A375 (cell line): ENCODE measurements around a stretch of chr6.

DNA sequence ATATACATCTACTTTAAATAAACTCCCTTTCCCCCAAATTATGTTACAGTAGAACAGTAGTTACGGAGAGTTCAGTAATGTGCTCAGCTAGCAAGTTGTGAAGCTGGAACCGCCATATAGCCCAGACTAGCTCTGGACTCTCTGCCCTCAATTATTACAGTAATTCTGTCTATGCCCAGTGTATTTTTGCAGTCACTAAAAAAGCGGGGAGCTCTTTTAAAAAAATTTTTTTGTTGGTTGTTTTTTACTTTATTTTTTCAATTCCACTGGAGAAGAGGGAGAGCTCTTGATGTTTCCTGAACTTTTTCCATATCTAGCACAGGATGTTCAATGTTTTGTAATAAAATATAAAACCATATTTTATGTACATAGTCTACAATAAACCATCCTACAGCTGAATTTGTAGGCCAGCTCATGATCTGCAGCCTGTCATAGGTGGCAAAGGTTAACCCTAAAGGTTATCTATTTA lies 48.6 kb upstream of the ASF1A start:
- RAMPAGE, long total RNA = no peak

DNA sequence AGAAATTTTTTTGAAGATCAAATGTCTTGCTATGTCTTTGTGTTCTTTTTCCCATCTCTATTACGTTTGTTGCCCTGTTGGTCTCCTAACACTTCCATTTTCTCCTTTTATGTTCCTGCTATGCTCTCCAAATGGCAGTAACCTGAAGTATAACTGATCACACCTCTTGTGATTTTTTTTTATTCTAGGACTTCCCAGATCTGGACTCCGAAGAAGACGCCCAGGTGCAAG lies 764 bp upstream of the ASF1A start:
- RAMPAGE, long total RNA = no peak

- RAMPAGE, long total RNA = no peak
Observed at GRCh38 chr6:119076989-119077666, 1.3 kb downstream of the FAM184A start.

GRCh38 chr6:119278518-119279633 lies 70.7 kb downstream of the MAN1A1 start:
- RAMPAGE, long total RNA = no peak

- RAMPAGE, long total RNA = no peak
Observed at GRCh38 chr6:119312847-119313562, 36.6 kb downstream of the MAN1A1 start.

GRCh38 chr6:119330494-119331304 lies 18.9 kb downstream of the MAN1A1 start:
- RAMPAGE, long total RNA = no peak

GRCh38 chr6:119340018-119340236 lies 9.6 kb downstream of the MAN1A1 start:
- RAMPAGE, long total RNA = no peak

- RAMPAGE, long total RNA = no peak
Observed at GRCh38 chr6:119350052-119351013, 772 bp upstream of the MAN1A1 start.

- RAMPAGE, long total RNA = no peak
Observed at GRCh38 chr6:119449260-119449694, 99.7 kb upstream of the MAN1A1 start.

DNA sequence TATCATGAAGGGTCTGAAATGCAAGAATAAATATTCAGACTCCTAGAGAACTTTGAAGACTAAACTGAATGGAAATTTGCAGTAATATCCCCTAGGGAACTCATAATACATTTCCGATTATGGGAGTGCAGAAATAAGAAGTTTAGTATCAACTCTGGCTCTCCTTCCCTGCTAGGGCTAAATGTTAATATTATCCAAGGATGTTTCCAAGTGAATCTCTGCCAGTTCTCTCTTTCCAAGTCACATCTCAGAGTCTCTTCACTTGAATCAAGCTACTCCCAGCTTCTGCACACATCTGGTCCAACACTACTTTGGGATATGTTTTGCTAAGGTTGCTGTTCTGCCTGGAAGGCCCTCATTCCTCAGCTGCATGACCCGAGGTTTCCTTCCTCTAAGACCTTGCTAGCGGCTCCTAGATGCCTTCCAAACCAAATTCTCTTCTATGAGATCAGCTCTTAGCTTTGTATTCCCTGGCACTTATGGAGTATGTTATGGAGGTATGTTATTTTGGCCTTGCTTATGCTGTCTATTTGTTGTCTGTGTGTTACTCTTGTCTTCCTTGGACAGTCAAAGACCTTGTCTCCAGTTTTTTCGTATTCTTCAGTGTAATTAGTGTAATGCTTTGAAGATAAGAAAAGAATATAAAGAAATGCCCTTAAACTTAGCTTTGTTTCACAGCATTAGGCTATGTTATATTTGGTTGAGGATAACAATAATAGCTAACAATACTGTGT lies 331.8 kb downstream of the GJA1 start:
- RAMPAGE, long total RNA = no peak

GRCh38 chr6:122790762-122791465 lies 1.9 kb downstream of the SMPDL3A start:
- RAMPAGE, long total RNA = no peak

- RAMPAGE, long total RNA = no peak
Observed at GRCh38 chr6:123441784-123442239, 194.9 kb downstream of the TRDN start.

GRCh38 chr6:123802198-123802643 lies 1.4 kb upstream of the NKAIN2 start:
- RAMPAGE, long total RNA = no peak

GRCh38 chr6:125154126-125154712 lies 646 bp downstream of the TPD52L1 start:
- RAMPAGE, long total RNA = no peak

DNA sequence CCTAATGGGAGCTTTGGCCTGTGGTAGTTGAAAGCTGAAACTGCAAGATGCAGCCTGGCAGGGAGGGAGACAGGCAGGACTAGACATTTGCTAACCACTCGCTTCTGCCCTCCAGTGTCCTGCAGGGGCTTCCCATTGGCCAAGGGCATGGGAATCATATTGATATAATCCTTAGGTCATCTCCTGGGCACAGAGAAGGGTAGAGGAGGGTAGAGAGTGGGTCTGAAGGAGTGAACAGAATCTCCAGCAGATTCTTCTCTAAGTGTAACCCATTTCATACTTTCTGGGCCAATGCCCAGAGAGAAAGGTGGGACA lies 60.4 kb downstream of the TPD52L1 start:
- RAMPAGE, long total RNA = no peak

DNA sequence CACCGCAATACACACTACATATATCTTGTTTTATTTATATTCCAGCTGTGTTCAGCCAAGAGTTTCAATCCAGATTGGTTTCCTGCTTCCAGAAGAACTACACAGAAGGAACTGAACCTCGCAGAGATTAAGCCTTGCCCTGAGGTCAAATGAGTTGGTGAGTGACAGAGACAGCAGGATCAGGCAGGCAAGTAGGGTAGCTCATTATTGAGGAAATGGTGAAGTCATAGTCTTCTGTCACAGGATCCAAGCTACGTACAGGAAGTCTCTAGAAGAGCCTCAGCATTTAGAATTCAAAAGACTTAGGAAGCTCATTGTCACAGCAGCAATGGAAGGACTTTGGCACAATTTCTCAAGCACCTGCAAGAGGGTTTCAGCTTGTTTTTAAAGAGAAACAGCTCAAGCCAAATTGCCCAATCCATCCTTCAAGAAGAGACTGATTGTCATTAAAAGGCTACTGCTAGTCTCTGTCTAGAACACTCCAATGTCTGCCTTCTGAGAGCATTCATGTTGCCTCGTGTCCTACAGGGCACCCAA lies 109.7 kb upstream of the HEY2 start:
- RAMPAGE, long total RNA = no peak

DNA sequence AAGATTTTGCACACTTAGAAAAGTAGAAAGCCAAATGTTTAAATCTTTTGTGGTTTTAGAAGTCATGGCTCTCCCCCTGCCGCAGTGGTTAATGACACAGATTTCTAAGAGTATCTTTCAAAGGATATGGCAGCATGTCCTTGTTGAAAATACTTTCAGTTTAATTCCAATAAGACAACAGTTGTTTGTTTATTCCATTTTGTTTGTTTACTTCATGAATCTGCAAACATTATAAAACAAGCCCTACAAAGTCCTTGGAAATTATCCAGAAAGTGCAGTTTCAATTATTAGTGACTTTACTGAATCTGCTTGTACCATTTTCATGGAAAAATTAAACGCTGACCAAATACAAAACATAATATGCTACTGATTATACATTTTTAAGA lies 3.3 kb downstream of the HEY2 start:
- RAMPAGE, long total RNA = no peak

GRCh38 chr6:125834451-125834928 lies 43.7 kb downstream of the NCOA7 start:
- RAMPAGE, long total RNA = no peak

- RAMPAGE, long total RNA = no peak
Observed at GRCh38 chr6:125839334-125839828, 48.6 kb downstream of the NCOA7 start.

DNA sequence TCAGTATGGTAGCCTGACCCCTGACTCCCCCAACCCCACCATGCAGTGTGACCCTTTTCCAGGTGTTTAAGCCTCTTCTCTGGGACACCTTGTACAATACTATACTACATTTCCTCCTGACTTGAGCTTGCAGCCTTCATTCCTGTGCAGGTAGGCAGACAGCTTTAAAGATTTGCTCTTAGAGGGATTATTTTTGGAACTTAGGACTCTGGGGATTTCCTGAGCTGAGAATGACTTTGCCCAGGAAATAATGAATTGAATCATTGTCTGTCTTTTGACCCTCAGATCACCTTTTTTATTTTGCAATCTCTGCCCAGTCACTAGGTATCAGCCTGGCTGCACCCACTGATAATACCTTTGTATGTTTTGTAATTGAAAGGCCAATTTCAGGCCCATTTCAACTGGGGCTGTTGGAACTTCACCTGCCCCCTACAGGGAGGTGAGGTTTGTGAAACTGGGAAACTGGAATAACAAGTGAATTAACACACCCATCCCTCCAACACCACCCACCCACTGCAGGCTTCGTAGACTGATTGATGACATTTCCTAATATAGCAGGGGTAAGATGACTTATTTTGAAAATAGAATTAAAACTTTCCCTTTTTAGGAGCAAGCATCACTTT lies 157.2 kb upstream of the CENPW start:
- RAMPAGE, long total RNA = no peak